Metanephros (tissue), 2 donors: Measurements from ENCODE around the gene GNB5.

DNA sequence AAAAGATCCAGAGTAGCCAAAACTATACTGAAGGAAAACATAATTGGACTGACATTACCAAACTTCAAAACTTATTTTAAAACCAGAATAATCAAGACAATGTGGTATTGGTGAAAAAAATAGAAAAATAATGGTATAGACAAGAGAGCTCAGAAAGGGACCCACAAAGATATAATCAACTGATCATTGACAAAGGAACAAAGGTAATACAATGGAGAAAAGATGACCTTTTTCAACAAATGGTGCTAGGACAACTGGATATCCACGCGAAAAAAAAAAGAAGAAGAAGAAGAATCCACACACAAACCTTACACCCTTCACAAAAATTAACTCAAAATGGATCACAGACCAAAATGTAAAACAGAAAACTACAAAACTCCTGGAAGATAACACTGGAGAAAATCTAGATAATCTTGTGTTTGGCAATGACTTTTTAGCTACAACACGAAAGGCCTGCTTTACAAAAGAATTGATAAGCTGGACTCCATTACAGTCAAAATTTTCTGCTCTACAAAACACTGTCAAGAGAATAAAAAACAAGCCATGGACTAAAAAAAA, 9.4 kb downstream of the USP50 start:
- RAMPAGE, long total RNA, result no peak

- RAMPAGE, long total RNA, result no peak
Measured at GRCh38 chr15:50702838-50703357, 16.3 kb upstream of the TRPM7 start.

GRCh38 chr15:50767238-50768169, 2.0 kb upstream of the SPPL2A start:
- RAMPAGE, long total RNA, result no peak

GRCh38 chr15:50906785-50907310, 1.6 kb upstream of the AP4E1 start:
- RAMPAGE, long total RNA, result no peak

DNA sequence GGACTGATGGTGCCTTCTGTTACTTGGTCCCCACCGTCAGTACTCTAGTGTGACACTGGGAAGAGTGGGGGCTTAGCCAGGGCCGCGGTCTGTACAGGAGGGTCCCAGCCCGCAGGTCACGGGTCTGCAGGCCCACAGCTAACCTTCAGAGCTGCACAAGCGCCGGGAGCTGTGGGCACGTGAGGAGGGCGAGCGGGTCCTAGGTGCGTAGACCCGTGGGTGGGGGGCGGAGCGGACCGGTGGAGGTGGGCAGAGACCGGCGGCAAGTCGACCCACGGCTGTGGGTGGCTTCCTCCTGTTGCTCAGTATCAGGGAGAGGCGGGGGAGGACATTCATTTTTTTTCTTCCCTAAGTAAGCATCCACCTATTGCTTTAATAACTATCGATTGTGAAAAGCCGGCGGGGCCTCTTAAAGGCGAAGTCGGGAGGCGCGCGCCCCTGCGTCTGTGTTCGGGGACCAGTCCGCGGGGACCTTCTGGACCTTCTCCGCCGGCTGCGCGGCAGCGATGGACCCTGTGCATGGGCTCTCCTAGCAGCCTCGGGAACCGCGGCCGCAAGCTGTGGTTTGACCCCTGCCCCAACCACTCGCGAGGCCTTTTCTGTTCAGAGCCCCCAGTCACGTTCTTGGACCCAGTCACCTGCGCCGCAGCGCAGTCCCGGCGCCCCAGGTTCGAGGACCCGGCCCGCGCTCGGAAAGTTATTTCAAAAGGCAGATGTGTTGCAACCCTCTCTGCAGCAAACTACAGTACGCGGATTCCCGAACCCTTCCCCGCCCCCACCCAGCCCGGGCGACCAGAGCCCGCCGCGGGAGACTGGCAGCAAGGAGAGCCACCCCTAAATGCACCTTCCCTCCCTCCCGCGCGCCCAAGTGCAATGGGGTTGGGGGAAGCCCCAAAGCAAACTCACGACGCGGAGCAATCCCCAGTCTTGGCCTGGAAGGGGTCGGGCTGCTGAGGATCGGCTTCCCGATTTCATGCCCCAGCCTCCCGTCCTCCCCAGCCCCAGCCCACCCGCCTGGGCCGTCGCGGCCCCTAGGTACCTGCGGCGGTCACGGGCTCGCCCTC, 869 bp downstream of the TNFAIP8L3 start:
- RAMPAGE, long total RNA, result no peak

DNA sequence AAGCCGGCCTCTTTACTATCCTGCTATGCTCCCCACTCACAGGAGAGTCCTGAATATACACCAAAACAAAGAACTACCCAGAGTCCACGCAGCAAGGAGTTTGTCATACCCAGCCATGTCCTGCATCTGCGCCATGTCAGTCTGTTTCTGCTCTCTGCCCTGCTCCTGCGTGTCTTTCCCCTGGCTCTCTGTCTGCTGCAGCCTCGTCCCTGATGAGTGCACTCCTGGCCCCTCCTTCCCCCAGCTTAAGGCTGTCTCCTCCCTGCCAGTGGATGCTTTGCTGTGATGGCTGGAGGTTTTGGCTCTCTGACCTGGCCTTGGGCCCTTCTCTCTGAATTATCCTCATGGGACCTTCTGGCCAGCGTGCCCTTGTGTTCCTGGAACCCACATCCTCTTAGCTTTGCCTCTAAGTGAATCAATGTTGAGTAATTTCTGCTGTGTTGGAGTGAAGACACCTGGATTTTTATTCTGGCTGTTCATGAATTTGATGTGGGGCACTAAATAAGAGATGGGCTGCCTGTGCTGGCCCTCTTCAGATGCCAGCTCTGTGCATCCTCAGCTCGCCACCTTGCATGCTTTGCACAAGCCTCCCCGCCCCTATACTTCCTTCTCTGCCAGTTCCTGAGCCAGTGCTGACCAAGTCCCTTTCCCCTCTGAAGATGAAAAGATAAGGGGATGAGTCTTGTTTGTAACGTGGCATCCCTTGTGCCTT, 9.8 kb upstream of the TNFAIP8L3 start:
- RAMPAGE, long total RNA, result no peak

DNA sequence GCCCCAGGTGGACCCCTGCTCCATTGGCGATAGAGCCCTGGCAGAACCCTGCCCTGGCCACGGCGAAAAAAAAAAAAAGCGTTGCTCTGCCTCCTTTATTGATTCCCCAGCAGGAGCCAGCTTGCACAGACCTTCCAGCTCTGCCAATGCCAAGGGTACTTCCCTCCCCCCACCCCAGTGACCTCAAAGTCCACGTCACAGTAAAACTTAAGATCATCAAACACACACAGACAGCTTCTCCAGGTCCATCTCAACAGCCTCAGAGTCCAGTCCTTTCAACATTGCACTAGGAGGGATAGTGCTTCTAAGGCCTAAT, 478 bp upstream of the LYSMD2 start:
- RAMPAGE, long total RNA, result no peak

- RAMPAGE, long total RNA, result no peak
Measured at GRCh38 chr15:51907347-51907605, 64.3 kb downstream of the LEO1 start.

- RAMPAGE, long total RNA, result no peak
Measured at GRCh38 chr15:52037168-52038162, 18.4 kb downstream of the MAPK6 start.

GRCh38 chr15:52045512-52046740, 26.9 kb downstream of the MAPK6 start:
- RAMPAGE, long total RNA, result no peak

- RAMPAGE, long total RNA, result no peak
Measured at GRCh38 chr15:52080894-52081280, 31.7 kb downstream of the BCL2L10 start.

GRCh38 chr15:52191172-52191659, at the start of gene GNB5:
Gene GNB5 (minus strand): TSS chr15:52191392.
- RAMPAGE, long total RNA, result no peak

- RAMPAGE, long total RNA, result no peak
Measured at GRCh38 chr15:52208390-52208633, 17.1 kb upstream of the GNB5 start.

- RAMPAGE, long total RNA, result no peak
Measured at GRCh38 chr15:52244131-52244751, 51.4 kb downstream of the MYO5C start.

DNA sequence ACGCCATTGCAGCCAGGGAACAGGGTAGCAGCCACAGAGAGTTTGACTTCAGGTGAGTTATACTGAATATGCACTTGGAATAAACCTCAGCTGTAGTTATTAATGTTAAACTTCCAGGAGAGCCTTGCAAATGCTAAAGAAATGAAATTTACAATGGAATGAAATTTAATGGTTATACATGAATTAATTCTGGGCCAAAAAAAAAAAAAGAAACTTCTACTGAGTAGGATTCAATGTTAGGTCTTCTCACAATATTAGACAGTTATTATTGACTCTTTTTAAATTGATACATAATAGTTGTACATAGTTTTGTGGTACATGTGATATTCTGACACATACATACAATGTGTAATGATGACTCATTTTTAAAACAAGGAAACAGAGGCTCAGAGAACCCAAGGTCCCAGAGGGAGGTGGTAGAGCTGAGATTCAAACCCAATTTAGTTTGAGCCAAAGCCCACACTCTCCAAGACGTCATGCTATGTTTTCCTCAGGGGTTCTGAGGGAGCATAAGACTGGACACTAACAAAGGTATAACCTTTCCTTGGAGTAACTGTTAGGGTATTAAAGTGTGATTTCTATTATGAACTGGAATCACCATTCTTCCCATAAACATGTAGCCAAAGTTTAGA, 40.7 kb downstream of the MYO5C start:
- RAMPAGE, long total RNA, result no peak

- RAMPAGE, long total RNA, result no peak
Measured at GRCh38 chr15:52372081-52372489, 76.5 kb upstream of the MYO5C start.

DNA sequence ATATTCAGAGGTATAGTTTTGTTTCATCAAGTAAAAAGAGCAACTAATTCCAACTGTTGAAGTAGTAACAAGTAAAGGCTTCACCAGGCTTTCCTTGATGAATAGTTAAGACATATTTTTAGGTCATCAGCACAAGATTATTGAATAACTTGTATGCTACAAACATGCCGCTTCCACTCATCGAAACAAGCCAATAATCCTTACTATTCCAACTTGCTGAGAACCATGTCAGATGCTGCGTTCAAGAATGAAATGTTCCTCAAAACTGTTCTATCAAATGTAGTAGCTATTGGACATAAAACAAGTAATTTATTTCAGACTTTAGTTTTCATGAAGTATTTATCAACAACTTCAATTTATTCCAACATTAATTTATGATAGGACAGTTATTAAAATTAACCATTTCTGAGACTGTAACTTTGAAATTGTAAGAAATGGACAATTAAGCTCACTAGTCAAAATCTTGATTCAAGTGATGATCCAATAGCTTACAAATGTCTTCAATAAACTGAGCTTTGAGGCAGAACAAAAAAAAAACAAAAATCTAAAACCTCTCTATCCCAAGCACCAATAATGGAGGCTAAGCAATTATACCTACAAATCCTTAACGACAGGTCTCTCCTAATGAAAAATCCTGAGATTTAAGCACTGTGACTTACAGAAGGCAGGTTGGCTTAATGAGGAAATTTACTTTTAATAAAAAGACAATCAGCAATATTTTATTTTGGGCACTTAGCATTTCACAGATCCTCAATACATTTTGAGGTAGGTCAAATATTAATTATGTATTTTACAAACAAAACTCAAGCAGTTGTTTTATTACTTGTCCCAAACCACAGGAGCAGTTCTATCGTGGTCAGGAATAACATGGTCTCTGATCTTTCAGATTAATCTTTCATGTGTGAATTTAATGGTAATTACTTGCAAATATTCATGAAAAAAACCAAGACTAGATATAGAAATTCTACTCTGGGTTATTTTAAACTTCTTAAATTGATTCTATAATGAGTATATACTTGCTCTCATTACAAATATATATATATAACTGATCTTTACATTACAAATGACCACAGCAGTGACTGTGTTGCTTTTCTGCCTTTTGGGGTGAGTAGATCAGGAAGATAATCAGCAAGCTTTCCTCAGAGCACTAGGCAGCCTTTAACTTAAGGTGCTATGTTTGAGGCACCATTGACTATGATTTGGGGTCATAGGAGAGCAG, 19.6 kb downstream of the ARPP19 start:
- RAMPAGE, long total RNA, result no peak

DNA sequence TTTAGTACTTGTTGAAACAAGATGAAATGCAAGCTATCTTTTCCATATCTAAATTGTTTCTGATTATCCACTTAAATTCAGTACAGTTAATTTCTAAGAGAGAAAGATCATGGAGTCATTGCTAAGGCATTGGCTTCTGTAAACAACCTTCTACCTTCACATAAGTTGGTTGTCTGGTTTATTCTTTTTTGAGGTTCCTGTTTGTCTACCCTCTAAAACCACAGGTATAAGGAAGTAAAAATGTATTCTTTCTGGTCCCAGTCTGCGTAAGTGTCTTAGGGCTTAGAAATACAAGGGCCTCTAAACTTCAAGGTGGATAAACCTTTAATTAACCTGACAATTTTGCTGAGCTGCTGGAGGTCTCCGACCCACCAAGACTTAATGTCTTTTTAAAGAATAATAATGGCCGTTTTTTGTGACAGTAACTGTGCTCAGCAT, 3.6 kb upstream of the ATOSA start:
- RAMPAGE, long total RNA, result no peak

DNA sequence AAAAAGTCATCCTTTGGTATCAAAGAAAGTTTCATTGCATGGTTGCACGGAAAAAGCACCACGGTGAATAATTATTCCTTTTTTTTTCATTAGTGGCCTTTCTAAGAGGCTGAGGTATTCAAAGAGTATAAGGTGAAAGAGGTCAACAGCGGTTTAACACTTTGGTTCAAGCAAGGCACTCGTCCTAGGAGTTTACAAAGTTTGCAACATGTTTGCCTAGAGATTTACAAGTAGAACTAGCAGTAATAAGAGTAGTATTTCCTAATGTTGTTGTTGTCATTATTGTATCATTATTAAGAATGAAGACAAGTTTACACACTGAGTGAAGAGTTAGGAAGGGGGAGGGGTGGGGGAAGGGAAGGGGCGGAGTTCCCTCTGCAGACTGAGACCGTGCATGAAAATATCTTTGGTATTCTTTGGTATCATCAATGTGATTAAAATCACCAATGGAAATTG, 37.2 kb downstream of the ONECUT1 start:
- RAMPAGE, long total RNA, result no peak

DNA sequence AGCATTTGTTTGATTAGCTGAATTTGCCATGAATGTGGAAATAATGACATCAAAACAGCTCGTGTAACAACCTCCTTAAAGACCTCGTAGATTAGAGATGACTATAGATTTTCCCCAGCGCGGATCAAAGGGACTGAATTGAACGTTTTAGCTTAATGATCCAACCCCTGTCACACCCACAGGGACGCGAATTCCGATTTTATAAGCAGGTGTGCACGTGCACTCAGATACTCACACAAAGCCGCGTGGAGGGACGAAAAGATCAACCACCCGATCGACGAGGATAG, 7.2 kb downstream of the ONECUT1 start:
- RAMPAGE, long total RNA, result no peak